Cardiac atrium fibroblast (primary cell): ENCODE measurements around a stretch of chr2.

DNA sequence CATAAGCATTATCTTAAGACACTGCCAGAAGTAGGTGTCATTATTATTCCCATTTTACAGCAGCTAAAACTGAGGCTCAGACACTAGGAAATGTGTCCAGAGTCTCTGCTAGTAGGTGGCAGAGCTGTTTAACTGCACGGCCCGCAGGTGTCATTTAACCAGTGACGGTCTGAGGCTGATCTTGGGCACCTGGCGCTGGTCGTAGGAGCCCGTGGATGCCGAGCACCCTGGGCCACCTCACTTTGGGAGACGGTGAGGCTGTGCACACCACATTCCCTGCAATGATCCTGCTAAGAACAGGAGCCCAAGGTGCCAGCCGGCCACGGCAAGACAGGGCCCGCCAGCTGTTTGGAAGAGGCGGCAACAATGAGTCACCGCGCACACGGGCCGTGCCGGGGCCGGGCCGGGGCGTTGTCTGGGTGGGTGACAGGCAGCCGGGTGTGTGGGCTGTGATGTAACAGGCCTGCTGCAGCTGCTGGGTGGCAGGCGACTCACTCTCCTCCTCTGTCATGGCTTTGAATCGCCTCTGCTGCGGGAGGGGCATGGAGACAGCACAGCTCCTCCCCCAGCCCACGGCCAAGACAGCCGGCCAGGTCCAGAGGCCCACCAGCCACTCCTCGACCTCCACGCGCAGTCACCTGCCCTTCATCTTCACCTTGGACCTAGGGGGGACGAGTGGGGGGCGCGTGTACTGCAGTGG lies 49.7 kb upstream of the ODC1 start:
- RAMPAGE, long total RNA, result no peak

DNA sequence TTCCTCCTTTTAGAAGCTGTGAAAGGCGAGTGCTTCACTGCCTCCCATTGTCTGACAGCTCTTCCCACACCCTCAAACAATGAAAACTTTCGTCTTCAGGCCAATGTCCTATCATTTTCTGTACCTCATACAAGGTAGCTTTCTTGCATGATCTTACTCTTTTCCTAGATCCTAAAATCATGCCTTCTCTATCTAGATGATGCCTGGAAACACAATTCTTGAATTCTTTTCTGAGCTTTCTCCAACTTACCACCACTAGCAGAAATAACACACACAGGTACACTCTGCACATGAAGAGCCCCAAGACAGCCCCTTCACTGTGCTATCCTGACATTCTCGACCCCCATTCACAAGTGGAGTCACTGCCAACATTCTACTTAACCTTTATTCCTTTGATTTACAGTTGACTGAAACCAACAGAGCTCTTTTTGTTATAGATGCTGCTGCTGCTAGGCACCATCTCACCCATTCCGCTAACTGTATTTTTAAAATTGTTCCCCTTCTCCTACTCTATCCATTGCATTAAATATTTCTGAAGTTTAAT lies 61.7 kb downstream of the NOL10 start:
- RAMPAGE, long total RNA, result no peak

GRCh38 chr2:10690284-10690769 lies 552 bp upstream of the NOL10 start:
- RAMPAGE, long total RNA, result no peak

DNA sequence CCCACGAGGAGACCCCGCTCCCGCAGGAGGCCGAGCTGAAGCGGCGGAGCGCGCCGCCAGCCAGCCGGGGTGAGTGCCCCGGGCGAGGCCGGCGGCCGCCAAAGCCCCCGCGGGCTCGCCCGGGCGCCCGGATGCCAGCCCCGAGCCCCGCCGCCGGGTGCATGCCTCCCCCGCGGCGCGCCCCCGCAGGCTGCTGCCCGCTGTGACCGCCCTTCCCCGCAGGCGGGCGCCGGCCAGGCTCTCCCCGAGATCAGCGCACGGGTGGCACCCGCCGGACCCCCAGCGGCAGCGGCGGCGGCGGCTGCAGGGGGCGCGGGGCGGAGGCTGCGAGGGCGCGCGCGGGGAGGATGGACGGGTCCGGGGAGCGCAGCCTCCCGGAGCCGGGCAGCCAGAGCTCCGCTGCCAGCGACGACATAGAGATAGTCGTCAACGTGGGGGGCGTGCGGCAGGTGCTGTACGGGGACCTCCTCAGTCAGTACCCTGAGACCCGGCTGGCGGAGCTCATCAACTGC lies 402 bp downstream of the KCNF1 start:
- RAMPAGE, long total RNA, result no peak

- RAMPAGE, long total RNA, result no peak
Measured at GRCh38 chr2:11073786-11074132, 59.2 kb upstream of the C2orf50 start.

DNA sequence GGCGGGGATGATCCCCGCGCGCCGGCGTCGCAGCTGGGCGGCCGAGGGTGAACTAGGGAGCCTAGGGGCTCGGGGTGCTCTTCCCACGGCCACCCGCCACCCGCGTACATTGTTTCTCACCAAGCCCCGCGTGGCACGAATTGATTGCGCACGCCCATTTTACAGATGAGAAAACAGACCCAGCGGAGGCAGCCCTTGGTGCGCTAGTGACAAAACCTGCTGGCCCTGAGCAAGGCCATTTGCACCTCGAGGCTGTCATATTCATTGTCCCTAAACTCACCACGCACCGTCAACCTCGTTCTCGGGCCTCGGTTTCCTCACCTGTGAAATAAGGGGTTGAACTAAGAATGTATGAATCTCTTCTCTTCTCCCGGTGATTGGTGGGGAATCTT lies 505 bp downstream of the SLC66A3 start:
- RAMPAGE, long total RNA, result no peak

GRCh38 chr2:11208044-11208572 lies 52.8 kb downstream of the SLC66A3 start:
- RAMPAGE, long total RNA, result no peak

DNA sequence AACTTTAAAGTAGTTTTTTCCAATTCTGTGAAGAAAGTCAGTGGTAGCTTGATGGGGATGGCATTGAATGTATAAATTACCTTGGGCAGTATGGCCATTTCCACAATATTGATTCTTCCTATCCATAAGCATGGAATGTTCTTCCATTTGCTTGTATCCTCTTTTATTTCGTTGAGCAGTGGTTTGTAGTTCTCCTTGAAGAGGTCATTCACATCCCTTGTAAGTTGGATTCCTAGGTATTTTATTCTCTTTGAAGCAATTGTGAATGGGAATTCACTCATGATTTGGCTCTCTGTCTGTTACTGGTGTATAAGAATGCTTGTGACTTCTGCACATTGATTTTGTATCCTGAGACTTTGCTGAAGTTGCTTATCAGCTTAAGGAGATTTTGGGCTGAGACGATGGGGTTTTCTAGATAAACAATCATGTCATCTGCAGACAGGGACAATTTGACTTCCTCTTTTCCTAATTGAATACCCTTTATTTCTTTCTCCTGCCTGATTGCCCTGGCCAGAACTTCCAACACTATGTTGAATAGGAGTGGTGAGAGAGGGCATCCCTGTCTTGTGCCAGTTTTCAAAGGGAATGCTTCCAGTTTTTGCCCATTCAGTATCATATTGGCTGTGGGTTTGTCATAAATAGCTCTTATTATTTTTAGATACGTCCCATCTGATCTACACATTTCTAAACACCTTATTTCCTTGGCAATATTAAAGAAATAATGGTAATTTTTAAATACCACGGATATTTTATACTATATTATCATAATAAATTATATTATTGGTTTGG lies 25.1 kb downstream of the ROCK2 start:
- RAMPAGE, long total RNA, result no peak

DNA sequence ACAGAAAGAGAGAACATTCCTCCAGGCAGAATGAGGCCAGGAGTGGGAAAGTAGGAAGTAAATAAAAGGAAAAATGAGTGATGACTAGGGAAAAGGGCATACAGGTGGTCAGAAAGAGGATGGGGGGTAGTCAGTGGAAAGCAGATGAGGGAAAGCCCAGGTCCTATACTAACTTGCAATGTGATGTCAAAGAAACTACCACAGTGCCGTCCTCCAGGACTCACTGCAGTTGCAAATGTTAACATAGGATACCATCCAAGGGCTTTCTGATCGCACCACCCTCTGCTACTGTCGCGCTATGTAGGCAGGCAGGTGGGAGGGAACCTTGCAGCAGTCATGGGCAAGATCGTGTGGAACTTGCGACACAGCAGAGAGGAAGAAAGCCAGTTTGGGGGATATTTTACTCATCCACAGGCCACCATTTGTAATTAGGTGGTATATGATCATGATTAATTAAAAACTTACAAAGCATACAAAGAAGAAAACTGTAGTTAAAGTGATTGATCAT lies 8.3 kb upstream of the ROCK2 start:
- RAMPAGE, long total RNA, result no peak

DNA sequence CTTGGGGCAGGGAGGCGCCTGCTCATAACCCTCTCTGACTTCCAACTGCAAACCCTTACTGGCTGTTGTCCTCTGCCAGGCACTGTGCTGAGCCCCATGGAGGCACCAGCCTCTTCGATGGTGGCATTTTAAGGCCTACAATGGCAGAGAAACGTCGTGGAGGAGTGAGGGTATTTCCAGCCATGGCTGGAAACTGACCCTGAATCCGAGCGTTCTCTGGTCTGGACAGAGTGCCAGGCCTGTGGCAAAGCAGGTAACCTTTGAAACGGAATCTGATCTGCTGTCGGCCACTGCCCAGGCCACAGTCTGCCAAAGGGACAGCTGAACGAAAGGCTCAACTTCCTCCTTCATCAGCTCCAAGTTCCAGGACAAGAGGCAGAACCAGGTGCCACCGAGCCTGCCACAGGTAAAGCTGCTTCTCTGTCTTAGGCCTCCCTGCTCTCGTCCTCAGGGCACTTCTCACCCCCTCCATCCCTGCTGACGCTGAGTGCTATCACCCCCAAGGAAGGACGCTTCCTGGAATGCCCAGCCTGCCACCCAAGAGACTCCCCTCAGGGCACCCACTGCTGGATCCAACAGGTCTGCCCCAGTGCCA lies 27.1 kb upstream of the ROCK2 start:
- RAMPAGE, long total RNA, result no peak

- RAMPAGE, long total RNA, result no peak
Measured at GRCh38 chr2:11389820-11390315, 45.4 kb upstream of the ROCK2 start.

DNA sequence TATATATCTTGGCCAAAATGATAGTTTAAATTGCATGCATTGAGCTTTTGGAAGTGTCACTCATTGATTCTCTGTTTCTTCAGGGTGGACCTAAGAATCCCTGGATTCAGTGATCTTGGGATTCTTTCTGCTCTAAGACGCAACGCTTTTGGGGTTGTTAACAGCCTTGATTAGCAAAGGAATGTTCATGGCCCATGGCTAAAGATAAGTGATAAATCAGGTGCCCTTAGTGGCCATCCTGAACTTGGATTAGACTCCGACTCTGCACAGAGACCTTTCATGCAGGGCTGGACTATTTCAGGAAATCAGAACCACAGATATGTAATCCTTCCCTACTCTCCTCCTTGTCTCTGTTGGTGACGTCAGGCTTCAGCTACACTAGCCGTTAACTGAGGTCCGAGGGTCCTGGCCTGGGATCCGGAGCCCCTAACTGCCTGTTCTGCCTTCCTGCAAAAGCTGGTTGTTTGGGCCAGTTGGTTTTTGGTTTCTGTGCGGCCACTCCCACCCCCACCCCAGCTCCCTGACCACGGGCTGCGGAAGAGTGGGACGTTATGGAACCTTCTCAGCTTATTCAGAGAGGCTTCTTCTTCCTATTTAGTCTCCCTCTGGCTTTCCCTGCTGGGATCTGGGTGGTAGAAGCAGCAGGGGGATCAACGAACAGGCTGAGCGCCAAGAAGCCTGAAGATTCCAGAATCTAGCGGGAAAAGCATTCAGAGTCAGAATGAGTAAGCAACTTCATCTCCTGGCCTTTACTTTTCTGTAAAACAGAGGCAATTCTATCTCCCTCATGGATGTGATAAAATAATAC lies 49.2 kb upstream of the ROCK2 start:
- RAMPAGE, long total RNA, result no peak

- RAMPAGE, long total RNA, result no peak
Measured at GRCh38 chr2:11558759-11559522, 25.1 kb downstream of the GREB1 start.

GRCh38 chr2:11597657-11598921 lies 64.2 kb downstream of the GREB1 start:
- RAMPAGE, long total RNA, result no peak

- RAMPAGE, long total RNA, result no peak
Measured at GRCh38 chr2:11618294-11619017, 51.5 kb downstream of the NTSR2 start.

DNA sequence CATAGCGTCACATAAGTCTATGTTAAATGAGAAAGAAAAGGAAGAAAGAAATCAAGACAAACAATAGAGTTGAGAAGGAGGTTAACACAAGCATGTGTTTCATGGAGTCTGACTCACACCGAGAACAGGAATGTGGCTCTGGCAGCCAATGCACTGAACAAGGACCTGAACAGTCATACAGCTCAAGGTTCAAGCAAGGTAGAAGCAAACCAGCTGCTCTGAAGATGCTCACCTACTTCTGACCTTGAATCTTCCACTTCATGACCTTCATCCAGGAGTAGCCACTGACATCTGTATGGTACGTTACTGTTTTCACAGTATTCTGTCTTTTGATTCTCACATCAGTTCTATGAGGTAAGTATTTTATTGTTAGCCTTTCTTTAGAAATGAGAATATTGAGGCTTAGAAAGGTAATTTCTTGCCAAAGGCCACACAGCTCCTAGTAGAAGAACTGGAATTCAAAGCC lies 36.1 kb upstream of the LPIN1 start:
- RAMPAGE, long total RNA, result no peak

- RAMPAGE, long total RNA, result no peak
Measured at GRCh38 chr2:11719598-11719943, 26.9 kb upstream of the LPIN1 start.

DNA sequence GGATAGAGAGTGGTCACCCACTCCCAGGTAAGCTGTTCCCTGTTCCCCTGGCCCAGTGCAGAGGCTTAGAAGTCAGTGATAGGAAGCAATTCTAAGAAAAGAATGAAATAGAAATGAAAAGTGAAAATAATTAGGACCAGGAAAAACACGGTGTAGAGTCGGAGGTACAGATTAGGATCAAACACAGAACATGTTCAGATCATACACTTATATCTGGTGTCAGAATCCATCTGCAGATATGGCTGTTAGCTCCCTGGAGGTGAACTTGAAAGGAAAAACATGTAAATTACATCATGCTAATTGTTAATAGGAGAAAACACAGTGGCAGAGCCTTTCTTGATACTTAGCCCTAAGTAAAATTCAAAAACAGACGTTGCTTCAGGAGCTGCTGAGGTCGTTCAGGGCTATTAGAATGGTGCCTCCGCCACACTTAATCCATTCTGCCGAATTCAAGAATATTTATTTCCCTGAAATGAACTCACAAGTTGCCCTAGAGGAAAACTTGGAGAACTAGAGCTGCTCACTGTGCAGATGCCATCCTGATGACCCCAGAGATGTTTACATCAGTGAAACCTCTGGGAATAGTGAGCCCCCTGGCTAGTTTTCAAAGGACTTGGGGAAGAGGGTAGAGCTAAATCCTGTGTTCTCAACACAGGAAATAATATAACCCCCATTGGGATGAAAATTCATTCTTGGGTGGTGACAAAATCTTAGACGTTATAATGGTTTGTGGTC lies 27.5 kb downstream of the LPIN1 start:
- RAMPAGE, long total RNA, result no peak

DNA sequence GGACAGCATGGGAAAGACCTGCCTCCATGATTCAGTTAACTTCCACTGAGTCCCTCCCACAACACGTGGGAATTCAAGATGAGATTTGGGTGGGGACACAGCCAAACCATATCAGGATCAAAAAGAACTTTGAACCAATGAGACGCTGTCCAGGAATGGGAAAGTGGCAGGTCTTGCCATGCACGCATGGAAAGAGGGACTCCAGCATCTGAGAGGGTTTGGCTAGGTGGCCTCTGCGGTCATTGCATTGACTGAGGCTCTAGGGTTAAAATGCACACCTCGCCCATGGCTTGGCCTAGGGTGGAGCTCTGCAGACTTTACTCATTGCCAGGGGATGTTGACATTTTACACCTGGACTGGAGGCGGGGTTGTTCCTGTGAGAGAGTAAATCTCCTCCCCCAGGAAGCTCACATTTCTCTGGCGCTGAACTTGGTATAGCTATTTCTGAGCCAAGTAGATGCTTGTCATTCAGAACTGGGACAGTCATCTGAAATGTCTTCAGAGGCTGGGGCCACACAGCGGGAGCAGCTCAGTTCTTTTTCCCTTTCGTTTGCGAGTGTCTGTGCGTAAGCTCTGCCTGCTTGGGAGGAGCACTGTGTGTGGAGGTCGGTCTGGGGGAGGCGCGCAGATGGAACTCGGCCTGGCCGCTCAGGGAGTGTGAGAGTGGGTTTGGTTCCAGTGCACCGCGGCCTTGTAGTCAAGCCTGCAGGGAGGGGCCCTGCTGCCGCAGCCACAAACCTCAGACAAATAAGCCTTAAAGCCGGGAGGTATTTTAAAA lies 76.4 kb downstream of the LPIN1 start:
- RAMPAGE, long total RNA, result no peak

GRCh38 chr2:12006896-12007279 lies 260.5 kb downstream of the LPIN1 start:
- RAMPAGE, long total RNA, result no peak